CD14-positive monocyte (primary cell): ENCODE measurements around a stretch of chr19.

- CAGE, long polyA plus RNA = no peak
Measured at GRCh38 chr19:41328185-41329504, 18.7 kb downstream of the CCDC97 start.

DNA sequence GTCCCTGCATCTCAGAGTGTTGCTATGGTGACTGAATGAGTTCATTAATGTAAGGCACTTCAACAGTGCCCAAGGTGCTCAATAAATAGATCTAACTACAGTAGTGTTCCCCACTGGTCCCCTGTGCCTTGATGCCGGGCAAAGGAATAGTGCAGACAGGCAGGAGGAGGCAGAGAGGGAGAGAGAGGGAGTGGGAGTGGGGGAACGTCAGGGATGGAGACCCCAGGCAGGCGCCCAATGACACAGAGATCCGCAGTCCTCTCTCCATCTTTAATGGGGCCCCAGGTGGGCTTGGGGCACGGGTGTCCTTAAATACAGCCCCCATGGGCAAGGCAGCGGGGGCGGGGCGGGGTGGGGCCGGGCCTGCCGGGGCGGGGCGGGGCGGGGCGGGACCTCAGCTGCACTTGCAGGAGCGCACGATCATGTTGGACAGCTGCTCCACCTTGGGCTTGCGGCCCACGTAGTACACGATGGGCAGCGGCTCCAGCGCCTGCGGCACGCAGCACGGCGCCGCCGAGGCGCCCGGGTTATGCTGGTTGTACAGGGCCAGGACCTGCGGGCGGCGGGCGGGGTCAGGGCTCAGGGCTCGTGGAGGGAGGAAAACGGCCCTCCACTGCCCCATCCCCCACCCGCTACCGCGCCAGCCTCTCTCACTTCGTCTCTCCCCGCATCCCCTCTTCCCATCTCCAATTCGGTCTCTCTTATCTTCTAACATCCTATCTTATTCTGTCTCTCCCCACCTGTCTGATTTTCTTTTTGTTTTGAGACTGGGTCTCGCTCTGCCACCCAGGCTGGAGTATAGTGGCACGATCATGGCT lies 20.9 kb downstream of the CCDC97 start:
- CAGE, long polyA plus RNA = start-site peak on the plus strand centred at position 392 of the sequence, 73 bp wide, 34 and 31 reads in 2 replicates

DNA sequence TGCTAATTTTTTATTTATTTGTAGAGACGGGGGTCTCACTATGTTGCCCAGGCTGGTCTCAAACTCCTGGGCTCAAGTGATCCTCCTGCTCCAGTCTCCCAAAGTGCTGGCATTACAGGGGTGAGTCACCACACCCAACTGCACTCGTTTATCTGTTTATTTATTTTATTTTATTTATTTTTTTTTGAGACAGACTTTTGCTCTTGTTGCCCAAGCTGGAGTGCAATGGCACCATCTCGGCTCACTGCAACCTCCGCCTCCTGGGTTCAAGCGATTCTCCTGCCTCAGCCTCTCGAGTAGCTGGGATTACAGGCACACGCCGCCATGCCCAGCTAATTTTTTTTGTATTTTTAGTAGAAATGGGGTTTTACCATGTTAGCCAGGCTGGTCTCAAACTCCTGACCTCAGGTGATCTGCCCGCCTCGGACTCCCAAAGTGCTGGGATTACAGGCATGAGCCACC lies 3.6 kb downstream of the B9D2 start:
- CAGE, long polyA plus RNA = no peak

DNA sequence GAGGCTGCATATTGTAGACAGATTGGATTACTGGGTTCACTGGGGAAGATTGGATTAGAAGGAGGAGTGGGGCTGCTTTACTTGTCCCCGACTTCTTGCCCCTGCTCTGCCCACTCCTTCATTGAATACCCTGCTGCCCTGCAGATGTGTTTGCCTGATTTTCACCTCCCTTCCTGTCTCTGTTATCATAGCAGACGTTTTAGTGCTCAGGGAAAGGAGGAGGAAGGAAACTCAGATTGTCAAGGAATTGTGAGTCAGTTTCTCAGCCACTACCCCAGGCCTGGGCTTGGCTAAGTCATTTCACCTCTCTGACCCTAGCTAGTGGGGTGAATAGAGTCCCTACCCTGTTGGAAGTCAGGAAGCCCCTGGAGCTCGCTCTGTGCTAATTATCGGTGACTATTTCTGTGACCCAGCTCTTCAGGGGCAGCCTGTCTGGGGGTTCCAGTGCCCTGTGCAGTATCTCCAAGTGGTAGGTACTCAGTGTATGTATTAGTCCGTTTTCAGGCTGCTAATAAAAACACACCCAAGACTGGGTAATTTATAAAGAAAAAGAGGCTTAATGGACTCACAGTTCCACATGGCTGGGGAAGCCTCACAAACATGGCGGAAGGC lies 3.9 kb downstream of the BCKDHA start:
- CAGE, long polyA plus RNA = no peak

GRCh38 chr19:41500495-41501088 lies 57.6 kb downstream of the ERICH4 start:
- CAGE, long polyA plus RNA = no peak

GRCh38 chr19:41534846-41535816 lies 40.8 kb upstream of the CEACAM21 start:
- CAGE, long polyA plus RNA = no peak

DNA sequence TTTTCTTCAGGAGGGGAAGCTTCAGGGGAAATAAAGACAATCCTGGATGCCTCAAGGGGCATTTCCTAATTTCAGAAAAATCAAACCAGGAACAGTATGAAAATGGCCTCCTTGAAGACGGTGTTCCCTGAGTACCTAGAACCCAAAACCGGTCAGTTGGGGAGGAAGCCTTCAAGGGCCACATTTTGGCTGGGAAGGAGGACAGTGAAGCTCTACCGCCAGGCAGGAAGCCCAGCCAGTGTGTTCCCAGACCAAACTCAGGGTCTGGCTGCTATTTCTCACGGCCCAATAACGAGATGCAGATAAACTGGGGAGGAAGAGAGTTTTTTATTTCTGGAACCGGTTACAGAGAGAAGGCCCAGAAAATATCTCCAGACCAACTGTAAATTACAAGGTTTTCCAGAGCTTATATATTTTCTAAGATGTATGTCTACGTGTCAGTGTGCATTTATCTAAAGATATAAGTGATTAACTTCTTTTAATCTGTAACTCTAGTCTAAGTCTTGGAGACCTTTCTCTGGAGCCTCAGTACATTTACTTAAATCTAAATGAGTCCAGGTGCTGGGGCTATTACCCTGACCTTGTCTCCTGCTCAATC lies 24.2 kb upstream of the CEACAM21 start:
- CAGE, long polyA plus RNA = no peak

- CAGE, long polyA plus RNA = no peak
Measured at GRCh38 chr19:41552350-41553024, 23.5 kb upstream of the CEACAM21 start.

DNA sequence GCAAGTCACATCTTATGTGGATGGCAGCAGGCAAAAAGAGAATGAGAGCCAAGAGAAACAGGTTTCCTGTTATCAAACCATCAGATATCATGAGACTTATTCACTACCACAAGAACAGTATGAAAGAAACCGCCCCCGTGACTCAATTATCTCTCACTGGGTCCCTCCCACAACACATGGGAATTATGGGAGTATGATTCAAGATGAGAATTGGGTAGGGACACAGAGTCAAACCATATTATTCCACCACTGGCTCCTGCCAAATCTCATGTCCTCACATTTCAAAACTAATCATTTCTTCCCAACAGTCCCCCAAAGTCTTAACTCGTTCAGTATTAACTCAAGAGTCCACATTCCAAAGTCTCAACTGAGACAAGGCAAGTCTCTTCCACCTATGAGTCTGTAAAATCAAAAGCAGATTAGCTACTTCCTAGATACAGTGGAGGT lies 24.8 kb downstream of the CEACAM7 start:
- CAGE, long polyA plus RNA = no peak

GRCh38 chr19:41735214-41735718 lies 20.1 kb upstream of the CEACAM6 start:
- CAGE, long polyA plus RNA = no peak

DNA sequence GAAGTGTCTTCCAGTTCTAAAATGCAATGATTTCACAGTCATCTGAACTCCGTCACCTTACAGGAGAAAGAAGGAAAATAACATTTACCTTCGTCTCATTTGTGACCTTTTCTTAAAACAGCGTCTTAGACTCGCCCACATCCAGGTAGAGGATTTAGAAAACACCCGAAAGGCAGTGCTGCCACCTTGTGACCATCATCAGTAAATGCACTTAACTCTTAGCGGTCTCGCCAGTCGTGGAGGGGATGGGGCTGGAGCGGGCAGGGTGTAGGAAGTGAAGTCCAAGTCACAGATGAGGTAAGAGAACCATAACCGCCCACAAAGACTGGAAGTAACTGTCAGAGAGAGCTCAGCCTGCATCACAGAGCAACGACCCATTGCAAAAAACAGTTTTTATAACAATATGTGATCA lies 10.8 kb upstream of the CEACAM3 start:
- CAGE, long polyA plus RNA = no peak

GRCh38 chr19:41808755-41809356 lies 12.5 kb downstream of the CEACAM3 start:
- CAGE, long polyA plus RNA = no peak

GRCh38 chr19:41900131-41900772 lies 17.3 kb downstream of the ARHGEF1 start:
- CAGE, long polyA plus RNA = no peak

- CAGE, long polyA plus RNA = no peak
Measured at GRCh38 chr19:41913089-41913453, 15.2 kb downstream of the ERFL start.

GRCh38 chr19:41958193-41959001 lies 724 bp downstream of the RABAC1 start:
- CAGE, long polyA plus RNA = no peak

- CAGE, long polyA plus RNA = no peak
Measured at GRCh38 chr19:41990750-41991353, 3.2 kb downstream of the ATP1A3 start.

DNA sequence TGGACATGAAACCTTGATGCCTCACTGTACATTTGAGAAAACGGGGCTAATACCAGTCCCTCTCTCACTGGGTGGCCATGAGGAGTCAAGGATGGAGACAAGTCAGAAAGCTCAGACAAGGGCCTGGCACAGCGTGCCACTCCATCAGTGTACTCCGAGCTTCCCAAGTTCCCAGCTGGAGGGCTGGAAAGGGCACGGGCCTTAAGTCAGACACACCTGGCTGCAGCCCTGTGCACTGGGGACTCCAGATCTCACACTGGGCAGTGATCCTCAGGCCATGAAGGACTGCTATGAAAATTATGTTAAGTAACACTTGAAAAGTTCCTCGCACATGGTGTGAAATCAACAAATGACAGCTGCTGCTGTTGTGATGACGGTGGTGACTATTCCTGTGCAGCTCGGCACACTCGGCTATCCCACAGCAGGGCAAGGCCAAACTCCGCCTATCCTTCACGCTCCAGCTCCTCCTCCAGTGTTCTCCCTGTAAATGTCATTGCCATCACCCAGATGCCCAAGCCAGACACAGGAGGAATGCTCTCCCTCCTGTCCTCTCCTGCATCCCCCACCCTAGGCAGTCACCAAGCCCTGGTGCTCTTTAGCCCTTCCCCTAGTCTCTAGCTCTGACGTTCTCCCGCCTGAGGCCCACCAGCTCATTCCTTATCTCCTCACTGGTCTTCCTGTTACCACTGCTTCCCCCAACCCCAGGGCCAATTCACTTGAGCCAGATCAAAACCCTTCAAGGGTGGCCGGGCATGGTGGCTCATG lies 31.4 kb downstream of the GRIK5 start:
- CAGE, long polyA plus RNA = no peak

DNA sequence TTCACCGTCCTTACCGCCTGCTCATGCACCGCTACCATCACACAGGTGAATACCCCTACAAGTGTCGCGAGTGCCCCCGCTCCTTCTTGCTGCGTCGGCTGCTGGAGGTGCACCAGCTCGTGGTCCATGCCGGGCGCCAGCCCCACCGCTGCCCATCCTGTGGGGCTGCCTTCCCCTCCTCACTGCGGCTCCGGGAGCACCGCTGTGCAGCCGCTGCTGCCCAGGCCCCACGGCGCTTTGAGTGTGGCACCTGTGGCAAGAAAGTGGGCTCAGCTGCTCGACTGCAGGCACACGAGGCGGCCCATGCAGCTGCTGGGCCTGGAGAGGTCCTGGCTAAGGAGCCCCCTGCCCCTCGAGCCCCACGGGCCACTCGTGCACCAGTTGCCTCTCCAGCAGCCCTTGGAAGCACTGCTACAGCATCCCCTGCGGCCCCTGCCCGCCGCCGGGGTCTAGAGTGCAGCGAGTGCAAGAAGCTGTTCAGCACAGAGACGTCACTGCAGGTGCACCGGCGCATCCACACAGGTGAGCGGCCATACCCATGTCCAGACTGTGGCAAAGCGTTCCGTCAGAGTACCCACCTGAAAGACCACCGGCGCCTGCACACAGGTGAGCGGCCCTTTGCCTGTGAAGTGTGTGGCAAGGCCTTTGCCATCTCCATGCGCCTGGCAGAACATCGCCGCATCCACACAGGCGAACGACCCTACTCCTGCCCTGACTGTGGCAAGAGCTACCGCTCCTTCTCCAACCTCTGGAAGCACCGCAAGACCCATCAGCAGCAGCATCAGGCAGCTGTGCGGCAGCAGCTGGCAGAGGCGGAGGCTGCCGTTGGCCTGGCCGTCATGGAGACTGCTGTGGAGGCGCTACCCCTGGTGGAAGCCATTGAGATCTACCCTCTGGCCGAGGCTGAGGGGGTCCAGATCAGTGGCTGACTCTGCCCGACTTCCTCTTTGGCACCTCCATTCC lies 4.7 kb downstream of the ZNF574 start:
- CAGE, long polyA plus RNA = no peak

DNA sequence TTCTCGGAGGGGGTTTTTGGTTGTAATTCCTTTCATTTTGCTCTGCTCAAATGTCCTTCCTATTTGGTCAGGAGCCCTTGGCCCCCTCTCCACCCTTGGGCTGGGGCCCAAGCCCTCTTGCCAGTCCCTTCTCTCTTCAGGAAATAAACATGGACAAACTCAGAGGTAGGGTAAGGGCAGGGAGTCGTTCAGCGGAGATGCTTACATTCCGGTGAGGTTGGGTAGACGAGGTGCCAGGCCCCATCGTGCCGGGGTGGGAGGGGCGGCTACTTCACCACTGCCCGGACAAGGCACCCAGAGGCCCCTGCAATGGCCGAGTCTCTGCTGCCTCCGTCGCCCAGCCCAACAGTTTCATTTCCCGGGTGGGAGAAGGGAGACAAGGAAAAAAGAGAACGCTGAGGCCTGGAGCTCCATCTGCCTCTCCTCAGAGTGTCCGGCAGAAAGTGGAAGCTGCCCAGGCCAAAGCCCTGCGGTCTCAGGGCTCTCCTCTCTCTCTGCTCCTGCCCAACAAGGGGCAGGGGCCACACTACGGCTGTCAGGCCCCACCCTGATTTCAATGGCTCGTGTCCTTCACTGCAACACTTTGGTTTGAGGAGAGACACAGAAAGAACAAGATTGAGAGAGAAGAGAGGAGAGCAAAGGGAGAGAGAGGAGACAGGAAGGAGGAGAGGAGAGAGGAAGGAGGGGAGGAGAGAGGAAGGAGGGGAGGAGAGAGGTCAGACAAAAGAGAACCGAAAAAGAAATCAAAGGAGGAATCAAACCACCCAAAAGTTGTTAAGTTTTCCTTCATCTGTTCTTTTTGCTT lies 12.8 kb downstream of the ZNF574 start:
- CAGE, long polyA plus RNA = no peak

DNA sequence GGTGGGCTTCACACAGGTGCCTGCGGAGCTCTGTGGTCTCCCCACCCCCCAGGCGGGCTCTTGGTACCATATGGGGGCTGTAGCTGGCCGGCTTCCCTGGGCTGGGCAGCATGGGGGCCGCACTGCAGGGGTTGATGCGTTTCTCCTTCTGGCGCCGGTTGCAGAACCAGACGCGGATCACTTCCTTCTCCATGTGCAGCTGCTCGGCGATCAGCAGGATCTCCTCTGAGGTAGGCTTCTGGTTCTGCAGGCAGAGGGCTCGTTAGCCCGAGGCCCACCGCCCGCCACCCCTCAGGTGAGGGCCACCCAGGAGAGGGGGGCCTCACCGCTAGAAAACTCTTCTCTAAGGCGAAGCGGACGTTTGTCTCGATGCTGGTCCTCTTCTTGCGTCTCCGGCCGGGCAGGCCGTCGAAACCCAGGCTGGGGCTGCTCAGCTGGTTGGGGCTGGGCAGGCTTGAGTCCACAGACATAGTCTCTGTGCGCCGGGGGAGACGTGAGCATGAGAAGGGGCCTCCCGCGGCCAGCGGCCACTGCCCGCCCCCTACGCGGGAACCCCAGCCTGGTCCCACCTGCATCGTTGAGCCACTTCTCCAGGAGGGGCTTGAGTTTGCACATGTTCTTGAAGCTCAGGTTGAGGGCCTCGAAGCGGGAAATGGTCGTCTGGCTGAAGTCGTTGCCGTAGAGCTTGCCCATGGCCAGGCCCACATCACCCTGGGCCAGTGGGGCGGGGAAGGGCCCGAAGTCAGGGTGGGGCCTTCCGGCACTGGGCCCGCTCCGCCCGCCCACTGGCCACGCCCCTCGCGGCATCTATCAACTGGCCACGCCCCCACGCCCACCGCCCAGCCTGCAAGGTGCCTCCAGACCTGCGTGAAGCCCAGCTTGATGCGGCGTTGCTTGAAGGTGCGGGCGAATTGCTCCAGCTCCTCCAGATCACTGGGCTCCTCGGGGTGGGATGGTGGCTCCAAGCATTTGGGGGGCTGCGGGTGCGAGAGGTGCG lies 19.6 kb downstream of the ZNF574 start:
- CAGE, long polyA plus RNA = no peak